ReNcell CX (cell line): ENCODE results near the genes RHD and PAQR7.

DNA sequence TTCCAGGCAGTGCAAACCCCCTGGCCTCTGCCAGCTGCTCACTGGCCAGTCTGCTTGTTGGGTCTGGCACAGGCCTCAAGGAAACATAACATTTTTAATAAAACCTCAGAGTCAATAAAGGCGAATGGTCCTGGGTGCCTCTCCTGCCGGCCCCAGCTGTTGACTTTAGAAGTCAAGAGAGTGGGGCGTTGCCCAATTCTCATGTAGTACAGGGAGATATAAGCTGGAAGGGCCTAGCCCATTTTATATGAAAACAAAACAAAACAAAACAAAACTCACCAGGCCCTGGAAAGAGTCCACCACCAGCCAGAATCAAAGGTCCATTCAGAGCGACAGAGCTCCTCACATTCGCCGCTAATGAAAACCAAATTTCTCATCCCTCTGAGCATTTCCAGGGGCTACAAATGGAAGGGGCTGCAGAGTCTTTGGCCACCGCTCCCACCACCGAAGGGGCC lies 36.5 kb downstream of the RUNX3 start:
- PRO-cap, result no peak

DNA sequence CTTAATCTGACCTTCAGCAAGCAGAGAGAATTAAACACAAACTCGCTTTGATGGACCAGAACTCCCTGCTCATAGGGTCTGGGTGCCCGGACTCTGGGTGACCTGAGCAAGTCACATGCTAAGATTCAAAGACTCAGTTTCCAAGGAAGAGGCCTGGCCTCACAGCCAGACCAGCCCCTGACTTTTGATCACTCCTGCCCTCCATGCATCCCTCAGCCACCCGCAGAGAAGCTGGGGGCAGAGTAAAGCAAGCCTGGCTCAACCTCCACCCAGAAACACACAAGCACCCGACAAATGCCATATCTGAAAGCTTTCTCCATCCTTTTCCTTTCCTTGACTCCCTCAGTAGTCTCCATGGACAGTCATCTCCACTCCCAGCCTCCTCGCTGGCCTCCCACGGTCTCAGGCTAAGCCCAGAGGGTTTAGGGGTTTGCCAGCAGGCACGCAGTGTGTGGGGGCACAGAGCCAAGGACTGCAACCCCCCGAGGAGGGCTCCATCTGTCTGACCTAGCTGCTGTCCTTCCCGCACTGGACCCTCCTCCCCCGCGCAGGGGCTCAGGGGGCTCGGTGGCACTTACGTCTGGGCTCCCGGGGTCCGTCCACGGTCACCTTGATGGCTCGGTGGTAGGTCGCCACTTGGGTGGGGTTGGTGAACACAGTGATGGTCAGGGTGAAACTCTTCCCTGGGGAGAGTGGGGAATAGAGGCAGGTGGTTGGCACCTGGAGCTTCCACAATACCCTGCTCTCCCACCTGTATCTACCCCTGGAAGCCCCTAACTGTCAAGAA lies 11.2 kb downstream of the RUNX3 start:
- PRO-cap, result no peak

GRCh38 chr1:24925193-24925456 lies 5.0 kb downstream of the RUNX3 start:
- PRO-cap, result no peak

GRCh38 chr1:24928474-24929200 lies 1.4 kb downstream of the RUNX3 start:
- PRO-cap, result no peak

DNA sequence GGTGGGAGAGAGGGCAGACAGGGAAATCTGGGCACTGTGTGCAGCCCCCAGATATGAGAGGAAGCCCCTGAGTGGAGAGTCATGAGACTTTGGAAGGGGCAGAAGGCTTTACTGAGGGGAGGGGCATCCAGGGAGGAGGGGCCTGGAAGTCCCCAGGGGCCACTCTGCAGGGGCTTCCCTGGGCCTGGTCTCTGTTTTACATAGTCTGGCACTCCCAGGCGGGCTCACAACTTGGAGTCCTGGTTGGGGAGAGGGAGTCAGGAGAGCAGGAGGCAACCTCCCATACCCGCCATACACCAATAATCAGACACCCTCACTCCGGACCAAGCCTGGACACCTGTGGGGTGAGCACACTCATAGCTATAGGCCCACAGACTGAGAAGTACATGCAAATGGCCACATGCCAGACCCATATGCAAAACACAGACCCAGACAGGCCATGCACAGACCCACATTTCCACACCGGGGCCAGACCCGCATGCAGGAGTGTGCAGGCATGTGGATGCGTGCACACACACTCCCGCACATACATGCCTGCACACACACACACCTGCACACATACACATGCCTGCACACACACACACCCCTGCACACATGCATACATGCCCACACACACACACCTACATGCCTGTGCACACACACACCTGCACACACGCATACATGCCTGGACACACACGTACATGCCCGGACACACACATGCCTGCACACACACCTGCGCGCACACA lies 89.3 kb upstream of the RUNX3 start:
- PRO-cap, result no peak

DNA sequence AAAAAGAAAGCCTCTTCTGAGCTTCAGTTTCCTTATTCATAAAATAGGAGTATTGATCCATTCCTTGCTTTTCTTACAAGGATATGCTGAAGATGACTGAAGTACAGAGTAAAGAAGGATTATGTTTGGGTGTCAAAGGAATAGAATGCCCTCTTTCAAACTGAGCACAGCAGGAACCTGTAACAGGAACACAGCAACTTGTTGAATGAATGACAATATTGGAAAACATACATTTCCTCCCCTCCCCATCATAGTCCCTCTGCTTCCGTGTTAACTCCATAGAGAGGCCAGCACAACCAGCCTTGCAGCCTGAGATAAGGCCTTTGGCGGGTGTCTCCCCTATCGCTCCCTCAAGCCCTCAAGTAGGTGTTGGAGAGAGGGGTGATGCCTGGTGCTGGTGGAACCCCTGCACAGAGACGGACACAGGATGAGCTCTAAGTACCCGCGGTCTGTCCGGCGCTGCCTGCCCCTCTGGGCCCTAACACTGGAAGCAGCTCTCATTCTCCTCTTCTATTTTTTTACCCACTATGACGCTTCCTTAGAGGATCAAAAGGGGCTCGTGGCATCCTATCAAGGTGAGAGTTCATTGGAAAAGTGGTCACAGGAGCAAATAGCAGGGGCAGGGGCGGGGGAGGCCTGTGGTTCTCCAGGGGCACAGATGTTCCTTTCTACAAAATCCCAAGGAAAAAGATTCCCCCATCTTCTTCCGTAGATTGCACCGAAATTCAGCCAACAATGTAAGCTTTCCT lies at the start of gene RHD:
Gene RHD (plus strand): TSS at position 389 of the 749 bp plus-strand sequence.
- PRO-cap, result no peak

GRCh38 chr1:25430022-25430227 lies 772 bp upstream of the MACO1 start:
- PRO-cap, result bidirectional peak, plus-strand start at chr1:25430346, minus-strand start at chr1:25430149

DNA sequence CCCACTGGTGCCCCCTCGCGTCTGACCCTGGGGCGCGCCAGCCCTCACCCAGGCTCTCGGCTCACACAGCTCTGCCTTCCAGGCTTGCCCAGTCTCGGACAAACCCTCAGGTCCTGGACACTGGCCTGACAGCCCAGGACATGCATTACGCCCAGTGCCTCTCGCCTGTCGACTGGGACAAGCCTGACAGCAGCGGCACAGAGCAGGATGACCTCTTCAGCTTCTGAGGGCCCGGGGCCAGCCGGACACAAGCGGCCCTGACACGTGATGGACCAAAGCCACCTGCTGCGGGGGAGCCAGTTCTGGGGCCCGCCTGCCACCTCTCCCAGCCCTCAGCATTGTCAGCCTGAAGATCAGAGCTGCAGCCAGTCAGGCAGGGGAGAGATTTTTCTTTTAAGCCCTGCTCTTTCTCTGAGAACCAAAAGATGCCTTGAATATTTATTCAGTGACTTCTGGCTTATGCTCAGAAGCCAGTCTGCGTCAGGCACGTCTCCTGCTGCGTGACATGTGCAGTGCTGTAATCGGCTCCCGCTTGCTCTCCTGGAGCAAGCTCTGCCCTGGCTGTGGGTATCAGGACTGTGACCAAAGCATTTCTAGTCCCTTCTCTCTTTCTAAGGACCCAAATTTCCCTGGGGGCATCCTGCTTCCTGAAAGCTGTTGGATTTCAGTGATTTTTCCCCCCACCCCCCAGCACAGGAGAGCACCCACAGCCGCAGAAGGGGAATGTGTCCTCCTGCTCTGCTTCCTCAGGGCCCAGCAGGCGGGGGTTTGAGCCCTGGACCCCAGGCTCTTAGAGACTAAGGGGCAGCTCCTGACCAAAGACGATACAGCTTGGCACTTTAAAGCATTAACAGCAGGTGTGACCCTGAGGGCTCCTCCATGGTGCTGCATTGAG lies 23.6 kb downstream of the LDLRAP1 start:
- PRO-cap, result unidirectional peak, minus-strand start at position 337 of the sequence

GRCh38 chr1:25796179-25797340 lies 3.4 kb upstream of the SELENON start:
- PRO-cap, result bidirectional peak, plus-strand start at chr1:25797069, minus-strand start at chr1:25796954

GRCh38 chr1:25809046-25809416 lies 9.0 kb downstream of the SELENON start:
- PRO-cap, result no peak

DNA sequence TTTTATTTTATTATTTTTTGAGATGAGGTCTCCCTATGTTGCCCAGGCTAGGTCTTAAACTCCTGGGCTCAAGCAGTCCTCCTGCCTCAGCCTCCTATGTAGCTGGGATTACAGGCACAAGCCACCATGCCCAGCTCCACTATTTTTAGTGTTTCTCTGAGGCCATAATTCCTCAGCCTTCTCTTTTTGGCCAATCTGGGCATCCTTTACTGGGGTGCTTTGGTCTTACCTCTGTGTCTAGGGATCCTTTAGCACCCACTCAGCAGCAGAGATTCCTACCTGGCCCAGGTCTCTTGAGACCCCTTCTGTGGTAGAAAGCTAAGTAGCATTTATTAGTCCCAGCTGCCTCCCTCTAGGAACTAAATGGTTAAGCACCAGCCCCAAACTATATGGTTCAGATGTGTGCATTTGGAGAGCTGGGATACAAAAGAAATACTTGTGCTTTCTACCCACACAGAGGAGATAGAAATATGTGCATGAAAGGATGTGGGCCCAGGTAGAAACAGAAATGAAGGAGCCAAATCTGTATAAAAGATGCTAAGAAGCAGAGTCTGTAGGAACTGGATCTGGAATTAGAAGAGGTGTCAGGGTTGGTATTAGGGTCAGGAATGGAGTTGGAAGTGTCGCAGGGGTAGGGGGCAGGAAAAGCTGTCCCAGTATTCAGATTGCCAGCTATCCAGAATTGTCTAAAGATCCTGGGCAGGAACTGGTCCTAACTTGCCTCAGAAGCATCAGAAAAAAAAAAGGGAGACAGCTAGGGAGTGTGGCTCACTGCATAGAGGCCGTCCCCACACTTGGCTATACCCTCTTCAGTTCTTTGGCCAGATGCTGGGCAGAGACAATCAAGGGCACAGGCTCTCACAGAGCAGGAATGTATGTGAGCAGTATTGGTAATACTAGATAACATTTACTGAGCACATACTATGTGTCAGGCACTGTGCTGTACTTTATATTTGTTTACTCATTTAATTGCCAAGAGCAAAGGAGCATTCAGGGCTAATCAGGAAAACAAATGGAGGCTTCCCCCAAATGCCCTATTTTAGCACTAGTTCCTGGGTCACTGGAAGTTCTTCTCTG lies 4.6 kb downstream of the MTFR1L start:
- PRO-cap, result unidirectional peak, plus-strand start at position 527 of the sequence

GRCh38 chr1:25871073-25871789 lies 4.3 kb downstream of the PAQR7 start:
- PRO-cap, result no peak

DNA sequence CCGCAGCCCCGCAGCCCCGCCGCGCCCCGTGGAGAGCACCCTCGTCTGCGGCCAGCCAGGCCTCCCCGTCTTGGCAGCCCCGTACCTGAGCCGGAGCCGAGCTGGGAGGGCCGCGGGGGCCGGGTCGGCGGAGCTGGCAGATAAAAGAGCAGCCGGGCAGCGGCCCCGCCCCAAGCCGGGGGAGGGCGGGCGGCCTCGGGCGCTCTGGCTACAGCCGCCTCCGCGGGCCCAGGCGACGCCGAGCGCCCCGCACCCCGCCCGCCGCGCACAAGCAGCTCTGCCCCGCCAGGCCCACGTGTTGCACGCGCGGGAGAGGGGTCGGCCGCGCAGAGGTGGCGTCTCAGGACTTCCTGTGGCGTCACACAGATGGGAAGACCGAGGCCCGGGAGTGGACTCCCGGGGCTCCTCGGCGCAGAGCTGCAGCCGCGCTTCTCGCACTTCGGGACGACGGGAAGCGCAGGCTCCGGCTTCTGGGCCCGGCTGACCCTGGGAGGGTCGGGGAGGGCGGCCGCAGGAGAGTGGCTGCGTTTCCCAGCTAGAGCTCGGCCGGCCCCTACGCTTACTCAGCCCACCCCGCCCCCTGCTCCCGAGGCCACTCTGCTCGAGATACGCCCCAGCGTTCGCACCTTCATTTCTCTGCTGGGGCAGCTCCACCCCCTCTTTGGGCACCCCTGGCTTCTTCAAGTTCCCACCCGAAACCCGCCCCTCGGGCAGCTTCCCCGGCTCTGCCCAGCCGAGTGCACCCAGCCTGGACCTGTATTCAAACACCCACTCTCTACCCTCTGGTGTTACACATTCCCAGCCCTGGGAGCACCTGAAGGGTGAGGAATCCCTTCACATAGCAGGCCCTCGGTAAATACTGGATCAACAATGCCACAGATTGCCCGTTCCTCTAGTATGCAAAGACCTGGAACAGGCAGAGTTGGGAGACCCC lies at the start of gene PAQR7:
Gene PAQR7 (minus strand): TSS at position 306 of the 934 bp plus-strand sequence.
- PRO-cap, result bidirectional peak, plus-strand start at position 371 of the sequence, minus-strand start at position 41 of the sequence

DNA sequence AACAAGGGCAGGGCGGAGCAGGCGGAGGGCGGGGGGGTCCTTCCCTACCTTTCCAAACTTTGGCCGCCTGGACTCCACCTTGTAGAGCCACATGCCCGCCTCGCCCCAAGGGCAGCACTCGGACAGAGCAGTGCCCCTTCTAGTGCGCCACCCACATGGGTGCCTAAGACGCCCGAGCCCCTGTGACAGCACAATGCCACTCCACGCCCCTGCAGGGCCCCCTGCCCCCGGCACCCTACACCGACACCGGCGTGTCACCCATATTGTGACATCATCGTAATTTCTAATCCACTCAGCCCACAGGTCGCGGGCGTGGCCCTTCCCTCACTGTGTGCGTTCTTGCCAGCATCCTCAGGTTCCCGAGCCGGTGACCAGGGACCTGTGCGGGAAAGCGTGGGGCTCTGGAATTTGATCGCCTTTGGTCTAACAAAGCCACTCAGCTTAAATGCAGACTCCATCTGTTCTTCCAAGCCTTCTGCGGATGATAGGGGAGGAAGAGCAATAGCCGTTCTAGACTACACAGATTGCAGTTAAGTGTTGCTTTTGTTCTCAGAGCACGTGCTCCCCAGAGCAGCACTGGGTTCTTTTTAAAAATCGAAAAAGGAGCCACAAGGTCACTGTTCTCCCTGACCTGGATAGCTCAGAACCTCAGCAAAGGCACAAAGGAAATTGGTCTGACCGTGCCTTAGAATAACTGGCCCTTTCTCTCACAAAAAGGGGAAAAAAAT lies 685 bp upstream of the STMN1 start:
- PRO-cap, result no peak

DNA sequence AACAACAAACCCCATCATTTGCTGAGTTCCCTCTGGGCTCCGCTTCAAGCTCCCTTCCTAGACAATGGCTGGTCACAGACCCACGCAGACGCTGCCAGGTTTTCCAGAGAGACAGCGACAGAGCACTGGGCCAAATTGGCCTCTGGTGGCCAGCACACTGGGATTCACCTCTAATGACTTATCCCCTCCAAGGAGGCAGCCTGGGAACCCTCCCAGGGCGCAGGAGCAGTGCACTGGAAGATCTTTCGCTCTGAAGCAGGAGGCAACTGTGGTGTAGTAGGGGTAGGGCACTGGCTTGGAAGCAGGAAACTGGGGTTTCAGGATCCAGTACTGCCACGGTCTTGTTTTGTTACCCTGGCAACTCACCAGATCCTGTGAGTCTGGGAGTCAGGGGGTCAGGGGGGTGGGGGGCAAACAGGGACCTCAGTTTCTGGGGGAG lies 21.0 kb upstream of the STMN1 start:
- PRO-cap, result no peak

- PRO-cap, result no peak
Observed at GRCh38 chr1:25933388-25933926, 27.2 kb upstream of the STMN1 start.

- PRO-cap, result no peak
Observed at GRCh38 chr1:25961706-25962078, 36.2 kb downstream of the PAFAH2 start.

DNA sequence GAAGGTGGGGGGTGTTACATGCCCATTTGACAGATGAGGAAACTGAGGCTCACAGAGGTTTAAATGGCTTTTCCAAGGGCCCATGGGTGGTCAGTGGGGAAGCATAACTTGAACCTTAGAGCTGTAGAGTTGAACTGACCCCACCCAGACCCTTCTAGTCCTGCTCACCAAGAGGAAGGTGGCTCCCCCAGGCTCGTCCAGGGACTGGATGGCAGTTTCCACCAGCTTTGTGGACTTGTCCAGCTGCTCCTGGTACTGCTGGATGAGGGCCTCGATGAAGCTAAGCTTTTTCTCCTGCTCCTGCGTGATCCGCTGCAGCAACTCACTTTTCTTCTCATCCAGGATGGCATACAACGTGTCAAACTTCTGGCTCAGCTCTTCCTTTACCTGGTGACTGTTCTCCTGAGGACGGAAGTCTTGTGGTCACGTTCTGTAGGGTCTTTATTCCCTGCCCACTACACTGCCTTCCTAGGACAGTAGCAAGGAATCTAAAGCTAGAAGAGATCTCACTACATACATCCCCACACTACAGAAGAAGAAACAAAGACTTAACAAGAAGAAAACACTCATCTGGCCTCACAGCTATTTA lies 9.1 kb downstream of the TRIM63 start:
- PRO-cap, result no peak

- PRO-cap, result no peak
Observed at GRCh38 chr1:26160645-26161077, 1.8 kb downstream of the FAM110D start.

GRCh38 chr1:26255613-26255941 lies 21.6 kb downstream of the CEP85 start:
- PRO-cap, result no peak